Choroid plexus epithelial cell (primary cell): Measurements from ENCODE around the genes TIFAB, IL9 and LECT2.

DNA sequence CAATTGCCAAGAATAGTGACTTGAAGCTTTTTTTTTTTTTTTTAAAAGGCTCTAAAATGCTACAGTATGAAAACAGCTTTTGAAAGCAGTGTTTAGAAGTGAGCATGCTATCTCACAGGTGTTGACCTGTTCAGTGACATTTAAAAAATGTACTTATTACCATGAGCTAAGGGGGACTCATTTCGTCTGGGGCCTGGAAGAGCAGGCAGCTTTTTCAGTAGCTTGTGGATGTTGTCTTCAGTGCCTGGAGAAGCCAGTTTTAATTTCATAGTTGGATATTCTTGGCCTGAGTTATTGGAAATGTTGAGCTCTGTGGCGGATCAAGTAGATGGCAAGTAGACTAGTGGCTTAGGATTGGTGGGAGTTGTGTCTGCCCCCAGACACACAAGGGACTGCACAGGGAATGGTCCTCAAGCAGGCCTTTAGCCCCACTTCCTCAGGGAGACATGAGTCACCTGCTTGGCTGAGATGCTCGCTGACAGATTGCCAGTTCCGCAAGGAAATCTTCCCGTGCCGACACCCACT lies 19.0 kb upstream of the CATSPER3 start:
- RRBS, result no CpG with 5 or more reads among the region's 6 CpGs

DNA sequence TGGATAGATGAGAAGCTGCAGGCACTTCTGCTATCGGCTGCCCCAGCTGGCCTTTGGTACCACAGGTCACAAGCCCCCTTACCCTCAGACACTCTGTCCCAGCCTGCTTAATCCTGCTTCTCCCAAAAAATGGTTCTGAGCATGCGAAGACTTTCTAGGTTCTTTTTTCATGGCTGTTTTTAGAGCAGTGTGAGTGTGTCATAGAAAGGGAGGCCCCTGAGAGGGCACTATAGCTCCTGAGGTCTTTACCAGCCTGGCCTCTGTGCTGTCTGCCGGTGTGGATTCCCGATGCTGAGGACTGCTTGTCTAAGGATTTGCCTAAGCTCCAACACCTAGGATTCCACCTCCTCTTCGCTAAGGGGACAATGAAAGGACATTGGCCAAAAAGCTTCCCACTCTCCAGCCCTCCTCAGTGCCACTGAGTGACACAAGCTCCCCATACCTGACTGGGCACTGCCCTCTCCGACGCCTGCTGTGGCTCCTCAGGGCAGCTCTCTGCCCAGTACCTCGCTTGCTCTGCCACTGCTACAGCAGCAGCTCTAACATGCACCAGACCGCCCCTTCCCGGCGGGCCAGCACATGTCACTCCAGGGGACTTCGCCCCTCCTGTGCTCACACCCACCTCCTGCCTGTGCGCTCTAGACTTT lies 21.2 kb downstream of the MACROH2A1 start:
- RRBS, result no CpG with 5 or more reads among the region's 13 CpGs

DNA sequence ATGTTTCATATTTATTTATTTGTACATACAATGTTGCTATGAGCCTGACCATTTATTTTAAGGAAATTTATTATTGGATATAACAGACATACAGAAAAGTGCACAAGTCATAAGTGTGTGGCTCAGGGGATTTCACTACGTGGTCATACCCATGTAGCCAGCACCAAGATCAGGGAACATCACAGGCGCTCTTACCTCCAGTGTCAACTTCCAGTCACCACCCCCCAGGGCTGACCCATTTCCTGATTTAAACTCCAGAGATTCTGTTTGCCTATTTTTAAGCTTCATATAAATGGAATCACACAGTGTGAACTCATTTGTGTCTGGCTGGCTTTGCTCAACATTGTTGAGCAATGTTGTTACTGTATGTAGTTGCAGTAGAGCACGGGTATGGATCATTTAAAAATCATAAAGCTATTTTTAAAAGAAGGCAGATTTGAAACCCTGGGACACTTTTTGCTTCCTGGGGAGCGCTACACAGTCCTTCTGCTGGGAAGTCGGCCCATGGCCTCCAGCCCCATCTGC lies 13.6 kb downstream of the DCANP1 start:
- RRBS, result no CpG with 5 or more reads among the region's 5 CpGs

DNA sequence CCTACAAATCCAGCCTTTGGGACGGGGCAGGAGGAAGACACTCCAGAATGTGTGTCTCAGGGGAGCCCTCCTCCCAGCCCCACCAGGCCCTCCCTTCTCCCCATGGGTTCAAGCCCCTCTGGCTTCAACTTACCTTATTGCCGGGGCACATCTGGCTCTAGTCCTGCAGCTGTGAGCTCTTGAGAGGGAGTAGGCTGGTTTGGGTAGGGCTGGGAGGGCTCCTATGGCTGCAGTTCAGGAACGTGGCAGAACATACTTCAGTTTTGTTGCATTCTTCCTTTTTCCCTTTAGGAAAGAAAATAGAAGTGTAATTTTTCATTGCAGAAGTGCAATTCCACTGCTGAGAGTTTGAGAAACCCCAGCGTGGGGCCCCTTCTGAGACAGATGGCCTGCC lies at the start of gene TIFAB:
TSS of gene TIFAB (minus strand) at position 276 of the 394 bp plus-strand sequence.
- RRBS, result no CpG with 5 or more reads among the region's 4 CpGs

- RRBS, result no CpG with 5 or more reads among the region's 2 CpGs
These were observed 125.9 kb upstream of the CXCL14 start for GRCh38 chr5:135704717-135705021.

DNA sequence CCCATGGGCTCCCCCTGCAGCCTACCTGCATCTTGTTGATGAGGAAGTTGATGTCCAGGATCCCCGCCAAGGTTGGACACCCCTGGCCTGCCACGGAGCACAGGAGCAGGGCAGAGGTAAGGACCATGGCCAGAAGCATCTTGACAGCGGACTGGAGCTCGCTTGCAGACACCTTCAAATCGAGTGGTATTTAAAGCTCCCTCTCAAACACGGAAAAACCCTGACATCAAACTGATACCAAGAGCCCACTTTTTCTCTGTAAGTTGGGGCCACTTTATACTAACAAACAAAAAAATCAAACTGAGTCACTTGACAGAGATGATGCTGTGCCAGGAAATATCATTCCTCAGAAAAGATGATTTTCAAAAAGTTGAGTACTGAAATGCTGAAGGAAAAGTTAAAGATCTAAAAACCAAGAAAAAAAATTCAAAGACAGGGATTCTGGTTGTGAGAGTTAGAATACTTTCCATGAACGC lies at the start of gene IL9:
TSS of gene IL9 (minus strand) at position 164 of the 476 bp plus-strand sequence.
- RRBS, result no CpG with 5 or more reads among the region's 7 CpGs

- RRBS, result 2% methylated on average over 18 of the region's 63 CpGs
These were observed 24.8 kb downstream of the LECT2 start for GRCh38 chr5:135929798-135930564.

DNA sequence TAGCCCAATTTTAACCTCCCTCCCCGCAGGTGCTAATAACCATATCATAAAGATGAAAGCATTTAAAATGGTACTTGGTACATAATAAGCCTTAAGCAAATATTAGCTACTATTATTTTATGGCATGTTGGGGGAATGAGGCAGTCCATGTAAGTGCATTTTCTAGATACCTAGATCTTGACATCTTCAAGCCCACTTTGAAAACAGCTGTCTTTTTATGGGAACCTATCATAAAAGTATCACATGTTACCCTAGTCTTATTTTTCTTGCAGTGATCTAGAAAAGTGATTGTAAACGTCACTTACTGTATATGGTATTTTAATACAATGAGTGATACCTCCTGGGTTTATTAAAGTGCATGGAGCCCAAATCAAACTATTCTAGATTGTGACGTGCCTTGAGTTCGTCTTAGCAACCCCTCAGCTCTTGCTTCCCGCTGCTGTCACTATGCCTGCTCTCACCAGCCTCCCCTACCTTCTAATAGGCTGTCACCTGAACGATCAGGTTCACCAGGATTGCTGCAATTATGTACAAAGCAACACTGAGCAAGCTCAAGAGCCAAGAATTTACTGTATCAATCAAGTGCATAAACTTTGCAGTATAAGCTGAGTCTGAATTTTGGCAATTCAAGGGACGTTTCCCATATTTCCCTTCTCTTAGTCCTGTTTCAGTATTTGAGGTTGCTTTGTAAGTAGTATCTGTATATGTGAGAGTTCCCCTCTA lies 3.1 kb downstream of the LECT2 start:
- RRBS, result no CpG with 5 or more reads among the region's 7 CpGs

DNA sequence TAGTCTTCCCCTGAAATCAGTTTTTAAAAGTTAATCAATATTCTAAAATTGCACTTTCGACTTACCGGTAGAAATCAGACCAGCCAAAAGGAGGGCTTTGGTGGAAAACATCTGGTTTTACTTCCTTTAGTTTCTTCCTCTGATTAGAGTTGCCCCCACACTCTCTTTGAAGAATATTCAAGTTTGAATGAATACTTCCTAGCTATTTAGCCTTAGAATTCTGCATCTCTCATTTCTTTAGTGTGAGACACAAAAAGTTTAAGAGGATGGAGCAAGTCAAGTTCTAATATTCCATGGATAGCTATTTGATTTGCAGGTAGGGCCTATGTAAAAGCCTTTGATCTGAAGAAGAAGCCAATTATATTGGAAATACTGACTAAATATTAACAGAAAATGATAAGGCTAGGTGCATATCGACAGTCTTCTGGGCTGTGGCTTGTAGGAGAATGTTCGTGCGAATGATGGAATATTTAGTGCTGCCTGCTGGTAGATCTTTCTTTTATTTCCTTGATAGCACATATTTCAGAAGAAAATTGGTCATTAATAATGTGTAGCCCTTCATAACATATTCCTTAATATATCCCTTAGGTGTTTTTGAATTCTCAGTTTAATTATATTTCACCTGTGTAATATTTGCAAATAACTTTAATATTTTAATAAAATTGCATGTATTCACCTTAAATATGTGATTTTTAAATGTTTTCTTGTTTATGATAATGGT lies at the start of gene LECT2:
TSS of gene LECT2 (minus strand) at position 261 of the 721 bp plus-strand sequence.
- RRBS, result 77% methylated on average over 2 of the region's 5 CpGs

DNA sequence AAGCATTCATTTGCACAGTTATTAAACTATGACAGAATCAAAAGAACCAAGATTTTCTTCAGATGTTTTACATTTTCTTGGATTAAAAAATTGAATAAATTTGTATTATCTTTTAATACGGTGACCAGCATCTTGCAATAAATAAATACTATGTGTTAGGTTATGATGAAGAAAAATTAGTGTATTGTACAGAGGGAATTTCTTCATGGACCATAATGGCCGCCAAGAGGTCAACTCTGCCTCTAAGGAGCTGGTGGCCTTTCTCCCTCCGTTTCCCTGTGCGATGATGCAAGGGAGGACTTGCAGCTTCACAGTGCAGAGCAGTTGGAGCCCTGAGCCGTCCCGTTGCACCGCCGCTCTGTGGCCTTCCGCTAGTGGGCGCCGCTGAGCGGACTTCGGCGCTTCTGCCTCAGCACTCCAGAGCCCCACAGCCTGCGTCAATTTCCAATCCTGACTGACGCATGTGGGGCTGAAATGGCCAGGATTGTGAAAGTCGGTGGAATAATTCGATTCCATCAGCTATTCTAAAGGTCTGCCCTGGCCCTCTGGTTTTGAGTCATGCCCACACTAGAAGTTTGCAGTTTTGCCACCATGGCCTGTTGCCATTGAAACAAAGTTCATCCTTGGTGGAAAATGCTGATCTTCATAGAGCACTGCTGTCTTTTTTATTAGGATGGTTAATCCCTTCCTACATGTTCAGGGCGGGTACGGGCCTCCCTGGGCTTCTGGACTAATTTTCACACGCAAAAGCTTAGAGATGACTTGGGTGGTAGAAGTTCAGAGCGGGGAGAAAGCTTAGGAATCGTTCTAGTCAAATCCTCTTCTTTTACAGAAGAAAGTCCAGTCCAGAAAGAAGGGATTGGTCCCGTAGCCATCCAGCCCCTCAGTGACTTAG lies 22.7 kb upstream of the LECT2 start:
- RRBS, result no CpG with 5 or more reads among the region's 24 CpGs

DNA sequence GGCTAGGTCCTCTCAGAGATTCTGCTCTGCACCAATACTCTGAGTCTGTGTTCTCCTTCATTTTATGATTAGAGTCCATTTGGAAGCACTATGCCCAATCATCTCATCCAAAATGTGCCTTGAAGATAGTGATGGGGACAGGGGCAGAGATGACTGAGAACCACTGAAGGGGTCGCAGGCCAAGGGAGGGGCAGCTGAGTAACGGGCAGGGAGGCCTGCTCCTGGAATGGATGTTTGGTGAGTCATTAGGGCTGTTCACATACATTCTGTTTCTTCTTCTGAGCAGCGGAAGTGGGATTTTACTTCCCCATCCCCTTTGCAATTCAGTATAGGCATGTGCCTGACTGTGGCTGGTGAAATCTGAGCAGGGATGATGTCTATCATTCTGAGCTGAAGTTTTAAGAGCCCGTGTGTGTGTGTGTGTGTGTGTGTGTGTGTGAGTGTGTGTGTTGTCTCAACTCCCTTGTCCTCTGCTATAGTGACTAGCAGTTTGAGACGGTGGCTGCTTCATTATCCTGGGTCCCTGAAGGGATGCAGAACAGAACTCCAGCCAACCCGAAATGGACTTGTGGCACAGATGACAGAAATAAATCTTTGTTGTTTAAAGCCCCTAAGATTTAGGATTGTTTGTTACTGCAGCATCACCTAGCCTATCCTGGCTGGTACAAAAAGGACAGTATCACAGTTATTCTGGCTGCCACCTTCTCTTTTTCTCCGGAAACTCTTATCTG lies 29.3 kb upstream of the TGFBI start:
- RRBS, result no CpG with 5 or more reads among the region's 7 CpGs

DNA sequence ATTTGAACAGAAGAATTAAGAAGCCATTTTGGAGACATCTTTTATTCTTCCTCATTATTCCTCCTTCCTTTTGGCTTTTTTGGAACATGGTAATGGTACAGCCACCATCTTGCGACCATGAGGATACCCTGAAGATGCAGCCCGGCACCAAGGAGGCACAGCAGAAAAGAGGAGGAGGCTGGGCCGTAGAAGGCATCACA lies 279.6 kb upstream of the TRPC7 start:
- RRBS, result no CpG with 5 or more reads among the region's 3 CpGs

DNA sequence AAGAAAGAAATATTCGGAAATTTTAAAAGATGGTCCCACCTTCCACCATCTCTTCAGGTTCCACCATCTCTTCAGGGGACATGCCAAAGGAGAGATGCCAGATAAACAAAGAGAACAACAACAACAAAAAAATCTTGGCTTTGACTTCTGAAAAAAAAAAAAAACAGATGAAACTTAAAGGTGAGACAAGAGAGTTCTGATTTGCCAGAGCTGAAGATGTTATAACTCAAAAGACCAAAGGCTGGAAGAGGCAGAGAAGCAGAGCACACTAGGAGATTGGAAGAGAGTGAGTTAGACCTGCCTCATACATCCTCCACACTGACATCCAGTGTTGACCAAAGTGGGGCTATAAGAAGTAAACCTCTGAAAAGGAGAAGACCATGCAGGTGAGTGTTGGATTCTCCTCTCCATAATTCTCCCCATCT lies 435.9 kb downstream of the SPOCK1 start:
- RRBS, result no CpG with 5 or more reads among the region's 1 CpG

DNA sequence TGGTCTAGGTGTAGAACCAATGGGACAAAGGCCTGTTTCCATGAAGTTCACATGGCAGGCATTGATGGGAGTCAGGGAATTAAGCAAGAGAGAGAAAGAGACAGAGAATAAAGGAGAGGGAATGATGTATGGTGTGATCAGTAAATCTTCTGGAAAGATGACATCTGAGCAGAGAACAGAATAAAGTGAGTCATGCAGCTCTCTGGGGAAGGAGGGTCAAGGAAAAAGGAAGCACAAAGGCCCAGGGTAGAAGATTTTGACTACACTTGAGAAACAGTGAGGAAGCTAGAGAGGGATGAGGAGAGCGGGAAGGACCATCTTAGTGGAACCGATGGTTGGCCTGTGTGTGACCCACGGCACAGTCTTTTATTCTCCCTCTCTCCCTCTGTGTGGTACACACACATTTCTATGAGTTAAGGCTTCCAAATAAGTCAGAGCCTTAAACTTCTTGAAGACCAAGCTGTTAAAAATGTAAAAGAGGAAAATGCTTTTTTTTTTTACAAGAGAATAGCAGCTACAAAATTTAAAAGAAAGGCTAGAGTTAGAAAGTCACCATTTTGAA lies 425.9 kb downstream of the SPOCK1 start:
- RRBS, result no CpG with 5 or more reads among the region's 3 CpGs

GRCh38 chr5:137391525-137392410 lies 107.4 kb downstream of the SPOCK1 start:
- RRBS, result no CpG with 5 or more reads among the region's 7 CpGs

DNA sequence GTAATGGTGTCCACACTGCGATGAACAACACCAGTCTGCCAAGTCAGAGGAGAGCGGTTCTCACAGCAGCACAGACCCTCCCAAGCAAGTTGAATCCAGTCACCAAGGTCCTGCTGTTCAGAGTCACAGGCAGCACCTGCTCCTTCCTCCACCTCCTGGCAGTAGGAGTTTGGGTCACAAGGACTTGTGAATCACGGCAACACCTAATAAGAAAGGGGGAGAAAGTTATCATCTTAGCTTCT lies 114.0 kb downstream of the KLHL3 start:
- RRBS, result no CpG with 5 or more reads among the region's 3 CpGs

DNA sequence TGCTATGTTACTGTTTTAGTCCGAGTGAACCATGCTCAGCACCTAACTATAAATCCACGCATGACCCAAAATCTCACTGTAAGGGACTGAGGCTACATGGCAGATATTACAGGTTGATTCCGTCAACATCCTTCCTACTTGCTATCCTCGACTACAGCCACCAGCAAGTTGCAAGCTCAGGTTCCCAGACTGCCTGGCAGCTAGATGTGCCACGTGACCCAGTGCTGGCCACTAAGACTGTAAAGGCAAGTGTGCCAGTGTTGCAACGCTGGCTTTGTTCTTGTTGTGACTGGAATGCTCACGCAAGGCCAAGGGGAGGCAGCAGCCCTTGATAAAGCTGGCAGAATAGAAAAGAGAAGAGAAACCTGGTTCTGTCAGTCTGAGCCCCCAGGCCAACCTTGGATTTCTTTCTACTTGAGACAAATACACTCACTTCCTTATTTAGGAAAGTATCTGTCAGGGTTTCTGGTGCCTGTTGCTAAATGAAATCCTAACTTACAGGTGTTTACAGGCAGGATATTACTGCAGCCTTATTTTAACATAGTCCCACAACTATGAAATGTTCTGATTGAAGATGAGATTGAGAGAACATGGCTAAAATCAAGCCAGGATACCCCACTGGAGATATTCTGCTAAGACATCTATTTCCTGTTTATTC lies 113.0 kb downstream of the KLHL3 start:
- RRBS, result no CpG with 5 or more reads among the region's 7 CpGs

DNA sequence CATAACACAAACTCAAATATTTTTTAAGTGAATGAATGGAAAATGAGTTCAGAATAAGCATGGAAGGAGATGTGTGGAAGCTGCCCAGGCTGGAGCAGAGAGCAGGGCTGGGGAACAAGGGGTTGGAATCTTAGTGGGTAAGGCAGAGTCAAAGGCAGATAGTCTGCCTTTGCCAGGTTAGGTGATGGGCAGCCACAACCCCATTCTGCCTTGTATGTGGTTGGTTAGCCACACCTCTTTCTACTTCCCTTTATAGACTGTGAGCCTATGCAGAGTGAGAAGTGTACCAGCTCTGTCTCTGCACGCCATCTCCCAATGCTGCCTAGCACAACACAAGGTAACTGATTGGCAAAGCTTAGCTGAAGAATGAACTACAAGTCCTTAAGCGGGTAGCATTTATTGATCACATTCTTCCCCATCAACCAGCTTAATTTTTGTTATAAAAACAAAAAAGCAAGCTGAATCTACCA lies 69.7 kb downstream of the KLHL3 start:
- RRBS, result no CpG with 5 or more reads among the region's 2 CpGs

DNA sequence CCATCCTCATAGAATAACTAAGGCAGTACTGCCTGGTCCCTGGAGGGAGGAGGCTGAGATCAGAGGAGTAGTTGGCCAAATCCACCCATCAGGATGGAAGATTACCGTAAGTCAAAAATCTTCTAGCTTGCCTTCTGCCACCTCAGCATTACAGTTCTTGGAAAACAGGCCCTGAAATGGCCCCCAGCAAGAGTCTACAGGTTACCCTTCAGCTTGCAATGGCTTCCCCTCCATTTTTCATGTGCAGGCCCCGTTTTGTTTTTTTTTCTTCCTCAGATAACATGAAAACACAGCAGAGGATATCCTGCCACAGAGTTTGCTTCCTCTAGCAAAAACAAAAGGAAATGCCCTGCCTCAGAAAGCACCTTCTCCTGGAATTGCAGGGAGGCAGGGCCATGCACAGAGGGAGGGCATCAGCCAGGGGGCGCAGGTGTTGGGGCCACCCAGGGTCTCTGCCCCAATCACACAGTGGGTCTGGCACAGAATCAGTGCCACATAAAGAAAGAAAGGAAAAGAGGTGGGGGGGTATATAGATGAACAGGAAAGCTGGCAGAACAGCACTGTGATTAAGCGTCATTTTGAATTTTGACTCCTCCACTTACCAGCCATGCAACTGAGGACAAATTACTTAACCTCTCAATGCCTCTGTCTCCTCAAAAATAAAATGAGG lies 39.9 kb downstream of the KLHL3 start:
- RRBS, result no CpG with 5 or more reads among the region's 4 CpGs

GRCh38 chr5:137750208-137751048 lies 3.7 kb downstream of the HNRNPA0 start:
- RRBS, result no CpG with 5 or more reads among the region's 2 CpGs